Liver (tissue), 9 donors: ENCODE data around the genes NOP10 and AQR.

- PRO-cap, 5 experiments = no peak in any of the 5 experiments
- RAMPAGE, long total RNA, 2 experiments = no peak in any of the 2 experiments
- RRBS = no CpG with 5 or more reads among the region's 4 CpGs
Measured at GRCh38 chr15:34100996-34101232, 748 bp downstream of the EMC7 start.

GRCh38 chr15:34342218-34343343 lies at the start of gene NOP10:
Gene NOP10 (minus strand): TSS chr15:34343136.
- PRO-cap, 5 experiments = peak in 5 of 5 experiments; most common plus-strand start chr15:34343111 (in 1); most common minus-strand start chr15:34342909 (in 5)
- RAMPAGE, long total RNA, 2 experiments = start-site peak on the minus strand in 2 of 2 experiments, at chr15:34343097-34343165 at its widest, 2,374 to 5,426 reads per replicate
- RRBS = no CpG with 5 or more reads among the region's 61 CpGs

- PRO-cap, 5 experiments = no peak in any of the 5 experiments
- RAMPAGE, long total RNA, 2 experiments = no peak in any of the 2 experiments
- RRBS = no CpG with 5 or more reads among the region's 11 CpGs
Measured at GRCh38 chr15:34653969-34655035, 70.9 kb upstream of the GOLGA8B start.

DNA sequence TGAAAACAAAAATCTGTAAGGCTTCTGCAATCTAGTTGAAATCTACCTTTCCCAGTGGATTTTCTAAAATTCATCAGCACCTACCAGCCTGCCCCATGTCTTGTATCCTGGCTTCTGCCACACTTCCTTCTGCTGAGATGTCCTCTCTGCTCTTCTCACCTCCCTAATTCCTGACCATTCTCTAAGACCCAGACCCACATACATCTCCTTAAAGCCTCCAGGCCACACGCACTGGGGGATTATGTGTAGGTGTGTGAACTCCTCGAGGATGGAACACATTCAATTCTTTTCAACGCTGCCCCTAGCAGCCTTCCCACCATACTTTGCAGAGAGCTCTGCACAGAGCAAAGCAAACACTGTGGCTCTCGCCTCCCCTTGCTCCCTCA lies 6.2 kb downstream of the ACTC1 start:
- PRO-cap, 5 experiments = no peak in any of the 5 experiments
- RAMPAGE, long total RNA, 2 experiments = no peak in any of the 2 experiments
- RRBS = no CpG with 5 or more reads among the region's 4 CpGs

- PRO-cap, 5 experiments = no peak in any of the 5 experiments
- RAMPAGE, long total RNA, 2 experiments = no peak in any of the 2 experiments
- RRBS = no CpG with 5 or more reads among the region's 2 CpGs
Measured at GRCh38 chr15:34965905-34966587, 3.5 kb downstream of the AQR start.

- PRO-cap, 5 experiments = peak in 5 of 5 experiments; most common plus-strand start chr15:34969891 (in 1); most common minus-strand start chr15:34969697 (in 3)
- RAMPAGE, long total RNA, 2 experiments = no peak in any of the 2 experiments
- RRBS = 3% methylated on average over 5 of the region's 51 CpGs
Measured at GRCh38 chr15:34969127-34970220, at the start of gene AQR. Gene AQR (minus strand): TSS chr15:34969742.

GRCh38 chr15:35019449-35019817 lies 31.3 kb upstream of the ZNF770 start:
- PRO-cap, 5 experiments = no peak in any of the 5 experiments
- RAMPAGE, long total RNA, 2 experiments = no peak in any of the 2 experiments

DNA sequence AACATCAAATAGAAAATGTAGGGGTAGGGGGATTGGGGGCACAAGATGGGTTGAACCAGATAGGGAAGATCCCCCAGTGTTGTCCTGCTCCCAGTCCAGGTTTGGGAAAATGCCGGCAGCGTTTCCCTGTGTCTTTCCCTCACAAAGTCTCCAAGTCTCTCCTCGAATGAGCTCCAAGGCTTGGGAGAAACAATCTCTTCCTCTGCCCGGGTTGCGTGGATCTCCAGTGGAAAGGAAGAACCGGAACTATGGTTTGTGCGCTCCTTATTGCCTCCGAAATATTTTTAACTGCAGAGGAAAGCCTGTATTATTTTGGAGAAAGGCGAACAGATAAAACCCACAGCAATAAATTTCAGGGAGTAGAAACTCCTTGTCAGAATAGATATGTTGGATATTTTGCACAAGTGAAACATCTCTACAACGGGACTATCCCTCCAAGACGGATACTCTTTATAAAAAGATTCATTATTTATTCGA lies 4.1 kb downstream of the NANOGP8 start:
- PRO-cap, 5 experiments = no peak in any of the 5 experiments
- RAMPAGE, long total RNA, 2 experiments = no peak in any of the 2 experiments
- RRBS = no CpG with 5 or more reads among the region's 12 CpGs

- PRO-cap, 5 experiments = peak in 4 of 5 experiments; most common plus-strand start chr15:35306937 (in 4); most common minus-strand start chr15:35306862 (in 1)
- RAMPAGE, long total RNA, 2 experiments = no peak in any of the 2 experiments
- RRBS = no CpG with 5 or more reads among the region's 3 CpGs
Measured at GRCh38 chr15:35306716-35307038, 221.6 kb upstream of the NANOGP8 start.

DNA sequence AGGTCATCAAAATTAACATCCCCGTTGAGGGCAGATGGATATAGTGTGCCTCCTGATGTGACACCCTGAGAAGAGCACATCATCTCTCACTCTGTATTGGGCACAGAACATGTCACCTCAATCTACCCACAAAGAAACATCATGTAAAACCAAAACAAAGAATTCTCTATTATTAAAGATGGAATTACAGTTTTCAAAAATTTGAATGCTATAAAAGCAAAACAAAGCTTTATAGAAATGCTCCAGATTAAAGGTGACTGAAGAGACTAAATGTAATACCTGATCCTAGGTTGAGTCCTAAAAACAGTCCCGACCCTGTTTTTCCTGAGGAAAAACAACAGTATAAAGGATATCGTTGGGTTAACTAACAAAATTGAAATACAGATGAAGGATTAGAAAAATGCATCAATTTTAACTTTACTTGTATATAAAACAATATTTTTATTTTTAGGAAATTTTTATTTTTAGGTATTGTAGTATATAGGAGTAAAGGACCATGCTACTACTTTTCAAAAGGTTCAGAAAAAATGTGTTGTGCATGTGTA lies 222.2 kb upstream of the NANOGP8 start:
- PRO-cap, 5 experiments = no peak in any of the 5 experiments
- RAMPAGE, long total RNA, 2 experiments = no peak in any of the 2 experiments
- RRBS = no CpG with 5 or more reads among the region's 3 CpGs

- PRO-cap, 5 experiments = no peak in any of the 5 experiments
- RAMPAGE, long total RNA, 2 experiments = no peak in any of the 2 experiments
- RRBS = no CpG with 5 or more reads among the region's 5 CpGs
Measured at GRCh38 chr15:36449163-36449636, 130.2 kb upstream of the CDIN1 start.

- PRO-cap, 5 experiments = no peak in any of the 5 experiments
- RAMPAGE, long total RNA, 2 experiments = no peak in any of the 2 experiments
- RRBS = 97% methylated on average over 7 of the region's 21 CpGs
Measured at GRCh38 chr15:36818380-36818826, 239.0 kb downstream of the CDIN1 start.

- PRO-cap, 5 experiments = peak in 3 of 5 experiments; most common plus-strand start chr15:37098941 (in 3); most common minus-strand start chr15:37099109 (in 2)
- RAMPAGE, long total RNA, 2 experiments = no peak in any of the 2 experiments
- RRBS = 1% methylated on average over 12 of the region's 61 CpGs
Measured at GRCh38 chr15:37098893-37099854, 1.2 kb downstream of the MEIS2 start.

DNA sequence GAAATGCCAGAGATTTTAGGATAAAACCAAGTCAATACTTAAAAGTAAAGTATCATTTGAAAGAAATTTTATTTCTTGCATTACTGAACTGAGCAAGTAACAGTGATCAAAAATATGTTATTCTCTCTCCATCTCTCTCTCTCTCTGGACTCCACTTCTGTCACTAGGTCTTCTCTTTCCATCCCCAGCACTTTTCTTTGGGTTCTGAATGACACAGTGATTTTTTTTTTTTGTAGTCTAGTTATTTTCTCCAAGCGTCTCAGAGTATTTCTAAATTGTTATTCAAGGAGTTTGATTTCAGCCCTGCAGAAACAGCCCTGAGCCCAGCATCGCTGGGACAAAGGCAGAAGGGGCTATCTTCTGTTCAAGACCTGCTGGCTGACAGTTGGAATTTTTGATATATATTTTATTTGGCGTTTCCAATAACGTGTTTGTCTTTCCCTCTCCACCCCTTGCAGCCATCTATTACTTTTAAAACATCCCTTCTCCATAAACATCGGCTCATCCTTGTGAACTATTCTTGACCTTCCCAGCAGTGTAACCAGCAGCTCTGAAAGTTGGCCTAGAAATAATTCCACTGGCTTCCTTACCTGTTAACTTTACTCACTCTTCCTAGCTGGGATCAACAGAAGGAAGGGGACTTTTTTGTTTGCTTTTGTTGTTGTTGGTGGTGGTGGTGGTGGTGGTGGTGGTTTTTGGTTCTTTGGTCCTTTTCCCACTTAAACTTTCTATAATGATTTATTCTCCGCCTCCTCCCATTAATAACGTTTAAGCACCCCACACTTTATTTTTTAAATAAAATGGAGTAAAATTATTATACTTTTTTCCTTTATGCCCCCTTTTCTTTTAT lies 5.5 kb upstream of the MEIS2 start:
- PRO-cap, 5 experiments = no peak in any of the 5 experiments
- RAMPAGE, long total RNA, 2 experiments = no peak in any of the 2 experiments
- RRBS = no CpG with 5 or more reads among the region's 7 CpGs

GRCh38 chr15:37110704-37111182 lies 10.4 kb upstream of the MEIS2 start:
- PRO-cap, 5 experiments = peak in 3 of 5 experiments; most common plus-strand start chr15:37111000 (in 3); most common minus-strand start chr15:37110880 (in 1)
- RAMPAGE, long total RNA, 2 experiments = no peak in any of the 2 experiments
- RRBS = 3% methylated on average over 7 of the region's 34 CpGs

- PRO-cap, 5 experiments = peak in 2 of 5 experiments; most common plus-strand start chr15:37558366 (in 2)
- RAMPAGE, long total RNA, 2 experiments = no peak in any of the 2 experiments
- RRBS = no CpG with 5 or more reads among the region's 1 CpG
Measured at GRCh38 chr15:37558209-37558613, 376.2 kb upstream of the TMCO5A start.

GRCh38 chr15:38041540-38042009 lies 107.1 kb downstream of the TMCO5A start:
- PRO-cap, 5 experiments = no peak in any of the 5 experiments
- RAMPAGE, long total RNA, 2 experiments = no peak in any of the 2 experiments
- RRBS = no CpG with 5 or more reads among the region's 2 CpGs

DNA sequence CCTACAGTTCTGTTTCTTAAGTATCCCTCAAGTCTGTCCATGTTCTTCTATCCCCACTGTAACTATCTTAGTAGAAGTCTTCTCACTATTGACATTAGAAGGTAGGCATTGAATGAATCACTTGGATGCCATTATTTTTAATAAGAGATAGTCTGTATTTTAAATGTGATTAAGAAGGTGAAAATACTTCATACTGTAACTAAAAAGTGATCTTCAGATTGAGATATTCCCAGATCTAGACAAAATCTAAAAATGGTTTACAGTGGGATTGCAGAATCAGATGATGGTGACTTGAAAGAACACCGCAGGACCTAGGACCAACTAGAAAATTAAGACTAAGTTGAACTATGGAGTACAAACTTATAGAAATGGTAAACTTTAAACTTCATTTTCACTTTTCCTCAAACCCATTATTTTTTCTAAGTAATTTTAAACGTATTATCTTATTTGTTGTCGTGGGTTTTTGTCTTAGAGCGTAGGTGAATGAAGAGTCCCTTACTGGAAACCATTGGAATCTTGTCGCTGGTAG lies 94.3 kb upstream of the FAM98B start:
- PRO-cap, 5 experiments = no peak in any of the 5 experiments
- RAMPAGE, long total RNA, 2 experiments = no peak in any of the 2 experiments
- RRBS = no CpG with 5 or more reads among the region's 5 CpGs

DNA sequence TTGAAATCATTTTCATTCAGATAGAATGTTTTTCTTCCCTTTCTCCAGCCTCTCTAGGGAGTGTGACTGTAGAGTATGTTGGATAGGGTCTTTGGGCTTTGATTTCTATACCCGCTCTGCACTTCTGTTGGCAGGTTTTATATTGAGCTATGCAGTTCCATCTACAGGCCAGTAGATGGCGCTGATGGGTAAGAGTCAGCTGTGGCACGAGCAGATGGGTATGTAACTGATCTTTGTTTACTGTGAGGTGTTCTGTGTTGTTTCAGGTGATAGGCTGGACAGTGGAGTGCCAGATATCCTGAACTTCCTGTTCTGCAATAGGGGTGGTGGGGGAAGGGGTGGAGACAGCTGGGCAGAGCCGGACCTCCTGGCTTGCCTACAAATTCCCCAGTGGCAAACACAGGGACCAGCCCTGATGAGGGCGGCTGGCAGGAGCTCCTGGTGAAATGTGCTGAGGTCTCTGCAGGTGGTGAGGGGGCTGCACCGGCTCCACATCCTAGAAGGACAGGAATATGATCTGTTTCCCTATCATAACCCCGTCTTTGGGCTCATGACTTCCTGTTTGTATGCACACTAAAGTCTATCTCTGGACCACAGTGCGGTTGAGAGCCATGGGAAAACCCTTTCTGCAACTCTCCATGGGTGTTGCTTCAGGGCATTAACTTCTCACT lies 13.5 kb upstream of the FAM98B start:
- PRO-cap, 5 experiments = no peak in any of the 5 experiments
- RAMPAGE, long total RNA, 2 experiments = no peak in any of the 2 experiments
- RRBS = no CpG with 5 or more reads among the region's 8 CpGs

GRCh38 chr15:39128151-39128789 lies 452.6 kb upstream of the THBS1 start:
- PRO-cap, 5 experiments = no peak in any of the 5 experiments
- RAMPAGE, long total RNA, 2 experiments = no peak in any of the 2 experiments
- RRBS = no CpG with 5 or more reads among the region's 2 CpGs